OCI-LY7 (cell line): ENCODE measurements around the gene LSM12.

DNA sequence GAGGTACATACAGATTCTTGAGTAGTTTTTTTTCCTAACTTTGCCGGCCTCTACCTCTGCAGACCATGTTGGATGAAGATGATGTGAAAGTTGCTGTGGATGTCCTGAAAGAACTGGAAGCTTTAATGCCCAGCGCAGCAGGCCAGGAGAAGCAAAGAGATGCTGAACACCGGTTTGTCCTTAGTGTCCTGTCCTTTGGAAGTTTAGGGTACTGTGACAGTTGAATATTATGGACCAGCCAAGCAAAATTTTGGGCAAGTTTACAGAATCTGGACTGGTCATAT lies 8.3 kb downstream of the DHX8 start:
- PRO-cap = no peak
- RAMPAGE, long total RNA = no peak

GRCh38 chr17:43528274-43529101 lies 17.7 kb downstream of the ETV4 start:
- PRO-cap = no peak
- RAMPAGE, long total RNA = no peak

- PRO-cap = no peak
- RAMPAGE, long total RNA = no peak
Observed at GRCh38 chr17:43574249-43574616, 28.1 kb upstream of the ETV4 start.

- PRO-cap = no peak
- RAMPAGE, long total RNA = no peak
Observed at GRCh38 chr17:43665857-43666268, 4.1 kb upstream of the MEOX1 start.

DNA sequence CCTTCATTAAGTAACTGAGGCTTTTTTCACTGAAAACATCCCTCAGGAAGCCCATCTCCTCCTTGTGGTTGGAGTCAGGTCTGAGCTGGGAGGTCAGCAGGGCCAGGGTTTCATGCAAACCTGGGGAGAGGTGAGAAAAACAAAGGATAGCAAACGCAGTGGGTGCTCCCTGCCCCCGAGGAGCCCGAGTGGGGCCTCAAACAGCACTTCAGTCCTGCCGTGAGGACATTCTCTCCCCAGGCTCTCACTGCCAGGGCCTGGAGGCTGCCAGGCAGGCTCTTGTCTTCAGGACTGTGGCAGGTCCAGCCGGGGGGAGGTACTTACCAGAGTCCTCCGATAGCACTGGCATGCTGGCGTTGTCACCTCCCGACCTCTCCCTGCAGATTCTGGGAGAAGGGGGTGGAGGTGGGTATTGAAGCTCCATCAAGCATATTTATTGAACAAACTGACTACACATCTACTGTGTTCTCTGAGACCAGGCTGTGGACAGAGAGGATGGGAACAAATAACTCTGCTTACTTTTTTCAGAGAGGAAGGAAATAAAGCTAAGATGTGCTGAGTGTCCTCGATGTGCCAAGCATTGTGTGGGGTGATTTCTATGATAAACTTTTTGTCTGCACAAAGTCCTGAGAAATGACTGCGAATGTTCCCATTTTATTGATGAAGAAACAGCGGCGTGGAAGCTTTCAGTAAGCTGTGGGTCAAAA lies 1.2 kb downstream of the MPP3 start:
- PRO-cap = no peak
- RAMPAGE, long total RNA = no peak

GRCh38 chr17:43848332-43848944 lies 1.5 kb downstream of the CD300LG start:
- PRO-cap = no peak
- RAMPAGE, long total RNA = no peak

- PRO-cap = no peak
- RAMPAGE, long total RNA = no peak
Observed at GRCh38 chr17:44001216-44001847, 3.1 kb upstream of the NAGS start.

- PRO-cap = no peak
- RAMPAGE, long total RNA = no peak
Observed at GRCh38 chr17:44008355-44008897, 4.0 kb downstream of the NAGS start.

DNA sequence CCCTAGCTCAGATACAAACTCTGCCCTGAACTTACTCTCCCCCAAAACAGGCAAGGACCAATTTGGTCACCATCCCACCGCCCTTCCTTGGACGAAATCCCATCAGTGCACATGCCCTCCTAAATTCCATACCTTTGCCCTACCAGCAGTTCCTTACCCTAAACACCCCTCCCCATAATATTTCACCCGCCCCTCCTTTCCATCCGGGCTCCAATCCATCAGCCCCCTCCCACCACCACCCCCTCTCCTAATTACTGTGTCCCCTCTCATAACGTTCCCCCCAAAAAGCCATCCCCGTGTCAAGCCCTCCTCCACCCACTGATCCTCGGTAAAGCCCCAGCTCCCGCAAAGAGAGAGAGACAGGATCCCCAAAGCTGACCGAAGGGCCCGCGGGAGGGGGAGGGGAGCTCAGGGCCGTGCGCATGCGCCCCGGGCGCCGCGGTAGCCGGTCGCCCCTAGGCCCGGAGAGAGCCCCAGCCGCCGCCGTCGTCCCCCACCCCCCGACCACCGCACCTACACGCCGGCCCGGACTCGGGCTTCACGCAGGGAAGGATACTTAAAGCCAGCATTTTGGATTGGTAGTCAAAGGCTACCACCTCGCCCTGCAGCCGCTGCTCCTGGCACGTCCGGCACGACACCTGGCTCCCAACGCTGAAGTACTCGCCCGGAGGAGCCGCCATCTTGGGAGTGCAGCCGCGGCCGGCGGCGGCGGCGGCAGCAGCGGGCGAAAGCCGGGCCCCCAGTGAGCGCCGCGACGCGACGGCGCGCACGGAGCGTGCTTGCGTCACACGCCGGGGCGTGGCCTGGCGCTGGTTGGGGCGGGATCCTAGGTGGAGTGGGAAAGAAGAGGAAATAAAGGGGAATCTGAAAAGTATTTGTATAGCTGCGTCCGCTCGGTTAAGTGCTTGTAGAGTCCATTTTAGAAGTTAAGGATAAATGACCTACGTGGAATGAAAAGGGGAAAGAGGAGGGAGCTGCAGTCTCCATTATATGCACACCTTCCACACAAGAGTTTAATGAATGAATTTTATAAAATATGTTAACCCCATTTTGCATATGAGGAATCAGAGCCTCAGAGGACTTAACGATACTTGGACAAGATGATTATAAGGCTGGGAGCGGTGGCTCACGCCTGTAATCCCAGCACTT lies at the start of gene LSM12:
LSM12 (minus strand) TSS at position 764 of the 1,149 bp plus-strand sequence.
- PRO-cap = bidirectional peak, plus-strand start at position 423 of the sequence, minus-strand start at position 373 of the sequence; bidirectional peak, plus-strand start at position 875 of the sequence, minus-strand start at position 744 of the sequence
- RAMPAGE, long total RNA = start-site peak on the minus strand centred at position 730 of the sequence, 70 bp wide, 470 and 179 reads in 2 replicates

GRCh38 chr17:44079852-44080708 lies 9.5 kb downstream of the G6PC3 start:
- PRO-cap = no peak
- RAMPAGE, long total RNA = no peak

- PRO-cap = no peak
- RAMPAGE, long total RNA = no peak
Observed at GRCh38 chr17:44082153-44082916, 11.8 kb downstream of the G6PC3 start.

GRCh38 chr17:44087427-44087950 lies 17.0 kb downstream of the G6PC3 start:
- PRO-cap = no peak
- RAMPAGE, long total RNA = no peak

- PRO-cap = no peak
- RAMPAGE, long total RNA = no peak
Observed at GRCh38 chr17:44093397-44093894, 22.9 kb downstream of the G6PC3 start.

DNA sequence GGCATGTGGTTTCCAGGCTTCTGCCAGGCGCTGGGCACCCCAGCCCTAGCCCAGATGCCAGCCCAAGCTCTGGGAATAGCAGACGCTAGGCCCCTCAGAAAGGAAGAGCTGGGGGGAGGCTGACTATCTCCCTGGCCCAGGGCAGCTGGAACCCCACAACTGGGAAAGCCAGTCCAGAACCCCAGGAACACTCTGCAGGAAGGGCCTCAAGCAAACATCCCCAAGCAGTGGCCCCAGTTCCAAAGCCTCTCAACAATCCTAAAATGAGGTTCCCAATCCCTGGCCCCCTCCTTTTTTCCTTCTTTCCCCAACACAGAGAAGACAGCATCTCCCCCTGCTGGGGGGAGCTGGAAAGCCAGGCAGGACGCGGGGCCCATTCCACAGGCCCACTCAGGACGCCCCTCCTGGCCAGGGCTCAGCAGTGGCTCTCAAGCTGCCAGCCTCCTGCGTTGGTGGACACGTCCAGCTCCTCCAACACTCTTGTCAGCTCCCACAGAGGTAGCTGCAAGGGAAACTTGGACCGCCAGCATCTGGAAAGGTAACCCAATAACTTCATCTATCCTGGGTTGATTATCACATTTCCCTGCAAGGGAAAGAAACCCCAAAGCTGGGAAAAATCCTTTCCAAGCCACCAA lies 7.9 kb downstream of the HDAC5 start:
- PRO-cap = no peak
- RAMPAGE, long total RNA = no peak

GRCh38 chr17:44198202-44199143 lies 1.2 kb downstream of the ATXN7L3 start:
- PRO-cap = no peak
- RAMPAGE, long total RNA = no peak

DNA sequence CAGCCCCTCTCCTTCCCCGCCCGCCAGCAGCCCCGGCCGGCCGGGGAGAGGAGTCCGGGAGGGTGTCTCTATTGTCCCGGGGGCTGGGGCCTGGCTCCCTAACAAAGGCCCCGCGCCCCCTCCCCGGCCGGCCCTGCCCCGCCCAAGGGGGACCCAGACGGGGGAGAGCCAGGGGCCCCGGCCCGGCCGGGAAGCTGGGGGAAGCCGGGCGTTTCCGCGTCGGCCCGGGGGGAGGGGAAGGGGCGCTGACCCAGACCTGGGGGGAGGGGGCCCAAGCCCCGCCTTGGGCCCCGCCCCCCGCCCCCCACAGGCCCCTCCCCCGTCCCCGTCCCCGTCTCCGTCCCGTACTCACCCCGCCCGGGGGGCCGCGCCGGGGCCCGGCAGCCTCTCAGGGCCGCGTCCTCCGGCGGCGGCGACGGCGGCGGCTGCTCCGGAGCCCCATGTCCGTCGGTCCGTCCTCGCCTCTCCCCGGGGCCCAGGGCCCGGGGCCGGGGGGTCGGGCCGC lies 488 bp downstream of the ATXN7L3 start:
- PRO-cap = bidirectional peak, plus-strand start at position 334 of the sequence, minus-strand start at position 247 of the sequence
- RAMPAGE, long total RNA = no peak

DNA sequence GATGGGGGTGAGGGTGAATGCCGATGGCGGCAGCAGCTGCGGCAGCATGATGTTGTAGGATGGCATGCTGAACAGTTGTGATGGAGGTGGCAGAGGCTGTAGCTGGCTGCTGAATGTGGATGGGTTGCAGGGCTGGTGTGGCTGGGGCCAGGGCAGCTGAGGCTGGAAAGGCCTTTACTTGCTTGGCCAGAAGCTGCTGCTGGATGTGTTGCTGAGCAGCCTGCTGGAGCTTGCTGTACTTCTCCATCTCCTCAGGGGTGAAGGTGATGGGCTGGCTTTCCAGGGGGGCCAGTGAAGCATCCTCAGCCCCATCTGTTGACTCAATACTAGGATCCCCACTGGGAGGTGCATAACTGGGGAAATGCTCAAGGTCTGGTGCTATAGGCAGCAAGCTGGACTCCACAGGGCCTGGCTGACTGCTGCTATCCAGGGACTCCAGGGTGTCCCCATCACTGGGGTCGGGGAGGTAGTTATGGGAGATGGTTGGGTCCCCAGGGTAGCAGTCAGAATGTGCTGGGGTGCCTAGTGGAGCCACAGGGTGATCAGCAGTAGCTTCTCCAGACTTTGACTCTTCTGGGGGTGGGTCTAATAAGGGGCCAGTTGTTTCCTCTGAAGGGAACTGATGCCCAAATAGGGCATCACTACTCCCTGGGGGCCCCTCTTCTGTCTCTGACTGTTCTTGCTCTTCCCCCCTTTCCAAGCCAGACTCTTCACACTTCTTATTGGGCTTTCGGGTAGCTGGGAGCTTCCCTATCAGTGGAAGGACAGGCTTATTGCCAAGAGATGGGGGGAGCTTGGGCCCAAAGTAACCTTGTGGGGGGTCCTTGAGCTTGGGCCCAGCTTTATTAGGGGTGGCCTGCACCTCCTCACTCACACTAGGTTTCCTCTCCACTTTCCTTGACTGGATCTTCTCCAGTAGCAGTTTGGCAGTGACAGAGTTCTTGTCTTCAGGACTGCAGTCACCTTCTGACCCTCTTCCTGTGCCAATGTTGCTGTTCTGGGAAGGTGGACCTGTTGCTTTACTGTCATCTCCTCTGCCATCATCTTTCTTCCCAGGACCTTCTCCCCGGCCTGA lies 8.8 kb upstream of the ITGA2B start:
- PRO-cap = no peak
- RAMPAGE, long total RNA = no peak

DNA sequence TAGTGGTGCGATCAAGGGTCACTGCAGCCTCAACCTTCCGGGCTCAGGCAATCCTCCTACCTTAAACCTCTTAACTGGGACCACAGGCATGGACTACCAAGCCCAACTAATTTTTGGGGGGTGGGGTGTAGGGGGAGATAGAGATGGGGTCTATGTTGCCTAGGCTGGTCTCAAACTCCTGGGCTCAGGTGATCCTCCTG lies 41.6 kb downstream of the GPATCH8 start:
- PRO-cap = no peak
- RAMPAGE, long total RNA = no peak

DNA sequence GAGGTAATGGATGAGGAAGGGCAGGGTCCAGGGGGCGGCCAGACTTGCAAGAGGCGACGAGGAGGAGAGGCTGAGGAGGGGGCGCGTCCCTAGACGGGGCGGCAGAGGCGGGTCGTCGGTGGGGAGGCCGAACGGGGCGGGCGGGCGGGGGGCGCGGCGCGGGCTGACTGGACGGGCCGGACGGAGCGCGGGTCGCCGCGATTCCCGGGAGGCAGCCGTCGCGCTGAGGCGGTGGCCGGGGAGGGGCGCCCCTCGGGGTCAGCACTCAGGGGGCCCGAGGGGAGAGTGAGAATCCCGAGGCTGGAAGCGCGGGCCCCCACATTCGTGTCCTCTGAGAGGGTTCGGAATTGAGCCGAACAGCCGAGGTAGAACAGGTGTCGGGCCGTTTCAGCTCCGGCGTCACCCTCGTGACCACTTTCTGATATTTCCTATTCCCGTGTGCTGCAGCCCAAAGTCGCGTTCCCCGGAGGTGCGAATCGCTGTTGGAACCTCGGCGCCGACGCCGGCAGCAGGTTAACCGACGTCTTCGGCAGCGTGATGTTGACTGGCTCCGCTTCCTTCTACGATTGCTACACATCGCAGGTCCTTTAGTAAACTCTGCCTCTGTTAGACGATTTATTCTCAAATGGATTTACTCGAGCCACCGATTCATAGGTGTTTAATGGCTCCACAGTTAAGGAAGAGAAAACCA lies 557 bp downstream of the MEIOC start:
- PRO-cap = no peak
- RAMPAGE, long total RNA = no peak

- PRO-cap = no peak
- RAMPAGE, long total RNA = no peak
Observed at GRCh38 chr17:44757569-44757991, 1.2 kb upstream of the ADAM11 start.